Hair follicle dermal papilla cell (primary cell): Measurements from ENCODE around the genes LZIC, KIF1B, CASZ1 and NPPB.

GRCh38 chr1:9931874-9932240 is 11.3 kb downstream of the LZIC start:
- CAGE, long polyA plus RNA = no peak

DNA sequence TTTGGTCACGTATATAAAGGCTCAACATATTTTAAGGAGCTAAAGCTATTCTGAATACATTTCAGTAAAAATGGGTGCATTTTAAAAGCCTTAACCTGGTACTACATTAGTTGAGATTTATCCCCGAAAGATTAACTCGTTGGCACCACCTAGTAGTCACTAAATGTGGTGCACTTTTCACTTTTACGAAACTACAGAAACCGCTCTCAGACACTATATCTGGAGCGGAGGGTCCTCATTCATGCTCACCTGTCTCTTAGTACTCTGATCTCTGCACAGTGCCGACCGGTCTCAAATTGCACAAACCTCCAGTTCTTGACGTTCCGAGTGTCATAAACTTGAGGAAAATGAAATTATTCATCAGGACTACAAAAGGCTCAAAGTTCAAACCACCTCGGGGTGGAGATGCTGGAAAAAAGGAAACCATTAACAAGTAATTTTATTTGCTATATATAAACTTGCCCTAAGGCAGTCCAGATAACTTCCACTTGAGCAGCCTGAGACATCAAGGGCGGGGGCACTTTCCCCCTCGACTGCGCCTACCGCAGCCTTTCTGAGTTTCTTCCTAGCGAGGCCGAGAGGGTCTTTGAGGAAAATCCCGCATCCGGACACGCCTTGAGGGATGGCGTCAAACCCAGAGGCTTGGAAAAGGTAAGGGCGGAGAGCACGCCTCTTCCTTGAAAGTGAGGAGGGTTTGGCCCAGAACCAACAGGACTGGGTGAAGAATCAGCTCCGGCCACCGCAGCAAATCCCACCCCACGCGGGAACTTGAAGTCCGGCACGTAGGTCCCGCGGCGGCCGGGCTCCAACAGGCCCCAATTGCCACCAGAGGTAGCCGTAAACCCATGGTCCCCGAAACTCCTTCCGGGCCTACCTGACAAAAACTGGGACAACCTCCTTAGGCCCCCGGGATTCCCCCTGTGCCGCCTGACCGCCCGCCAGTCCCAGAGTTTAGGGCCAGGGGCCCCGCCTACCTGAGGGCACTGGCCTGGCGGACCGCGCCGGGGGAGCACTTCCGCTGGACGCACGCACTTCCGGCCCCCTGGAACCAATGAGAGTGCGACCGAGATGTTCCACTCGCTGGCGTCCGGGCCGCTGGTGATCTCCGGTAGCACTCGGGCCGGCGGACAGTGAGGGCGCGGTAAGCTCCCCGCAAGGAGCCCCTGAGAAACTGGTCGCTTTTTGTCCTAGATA is at the start of gene LZIC:
TSS of gene LZIC (minus strand) at position 1,017 of the 1,194 bp plus-strand sequence.
- CAGE, long polyA plus RNA = no peak

GRCh38 chr1:10210415-10210914 is at the start of gene KIF1B:
Gene KIF1B (plus strand): TSS chr1:10210570.
- CAGE, long polyA plus RNA = no peak

DNA sequence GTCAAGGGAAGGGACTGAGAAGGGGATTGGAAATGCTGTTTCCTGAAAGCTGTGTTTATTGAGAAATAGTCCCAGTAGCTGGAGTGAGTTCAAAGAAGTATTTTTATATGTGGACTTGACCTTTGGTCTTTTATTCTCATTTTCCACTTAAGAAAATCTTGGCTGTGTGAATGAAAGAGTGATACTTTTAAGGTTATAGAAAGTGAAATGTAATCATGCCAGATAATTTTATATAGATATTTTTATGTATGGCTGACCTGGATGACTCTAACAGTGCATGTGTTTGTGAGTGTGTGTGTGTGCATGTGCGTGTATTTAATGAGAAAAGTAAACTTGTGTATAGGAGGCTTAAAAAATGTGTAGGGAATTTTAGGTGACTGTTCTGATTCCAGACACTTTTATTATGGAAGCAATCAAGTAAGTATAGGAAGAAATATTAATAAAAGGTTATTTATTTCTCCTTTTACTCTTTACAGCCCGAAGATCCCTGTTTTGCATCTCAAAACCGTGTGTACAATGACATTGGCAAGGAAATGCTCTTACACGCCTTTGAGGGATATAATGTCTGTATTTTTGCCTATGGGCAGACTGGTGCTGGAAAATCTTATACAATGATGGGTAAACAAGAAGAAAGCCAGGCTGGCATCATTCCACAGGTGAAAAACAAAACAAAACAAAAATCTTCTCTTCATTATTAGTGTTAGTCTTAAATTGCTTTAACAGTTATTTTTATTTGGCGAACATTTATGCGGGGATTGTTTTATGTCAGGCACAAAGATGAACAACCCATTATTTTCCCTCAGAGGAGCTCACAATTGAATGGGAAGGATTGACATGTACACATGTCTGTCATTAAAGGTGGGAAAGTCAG is 47.9 kb downstream of the KIF1B start:
- CAGE, long polyA plus RNA = no peak

- CAGE, long polyA plus RNA = no peak
Observed at GRCh38 chr1:10573960-10575134, 99.6 kb downstream of the PEX14 start.

DNA sequence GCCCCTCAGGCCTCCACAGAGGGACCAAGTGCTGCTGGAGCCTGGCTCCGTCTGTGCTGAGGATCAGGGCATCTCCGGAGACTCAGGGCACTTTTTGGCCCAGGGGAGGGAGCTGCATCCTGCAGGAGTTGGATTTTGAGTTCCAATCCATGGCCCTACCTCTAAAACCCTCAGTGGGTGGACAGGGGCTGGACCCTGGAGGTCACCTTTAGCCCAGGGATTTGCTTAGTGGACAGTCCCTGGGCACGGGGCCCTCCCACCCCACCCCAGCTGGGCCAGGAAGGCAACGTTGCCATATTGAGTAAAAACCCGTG is 141.7 kb downstream of the CASZ1 start:
- CAGE, long polyA plus RNA = no peak

- CAGE, long polyA plus RNA = no peak
Observed at GRCh38 chr1:10774697-10775606, 21.5 kb downstream of the CASZ1 start.

DNA sequence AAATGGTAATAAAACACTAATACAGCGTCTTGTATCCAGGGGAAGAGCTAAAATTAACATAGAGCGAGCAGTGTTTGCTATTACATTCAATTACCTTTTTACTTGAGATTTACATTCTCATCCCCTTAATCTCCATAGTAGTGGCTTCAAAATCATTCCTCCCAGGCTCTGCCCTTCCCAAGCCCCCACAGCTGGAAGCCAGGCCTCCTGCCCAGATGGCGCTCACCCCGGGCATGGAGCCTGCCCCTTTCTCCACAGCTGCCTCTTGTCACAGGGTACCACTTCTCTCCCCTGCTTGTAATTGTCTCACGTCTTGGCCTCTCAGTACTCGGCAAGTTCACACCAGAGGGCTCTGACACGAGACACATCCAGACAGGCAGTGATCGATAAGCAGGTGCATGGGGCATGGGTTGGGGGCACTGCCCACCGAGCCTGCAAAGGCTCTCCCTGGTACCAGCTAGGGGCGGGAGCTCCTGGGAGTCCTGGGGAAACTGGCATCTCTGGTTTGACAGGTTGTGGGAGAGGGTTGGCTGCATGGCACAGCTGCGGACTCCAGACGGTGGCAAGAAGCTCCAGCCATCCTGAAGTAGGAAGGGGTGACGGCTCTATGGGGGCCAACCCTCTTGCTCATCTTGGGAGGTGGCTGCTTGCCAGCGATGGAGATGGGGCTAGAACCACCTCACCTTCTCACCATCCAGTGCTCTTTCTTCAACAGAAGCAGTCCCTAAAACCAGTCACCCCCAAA is 20.1 kb downstream of the CASZ1 start:
- CAGE, long polyA plus RNA = no peak

GRCh38 chr1:10777934-10778479 is 18.4 kb downstream of the CASZ1 start:
- CAGE, long polyA plus RNA = no peak

DNA sequence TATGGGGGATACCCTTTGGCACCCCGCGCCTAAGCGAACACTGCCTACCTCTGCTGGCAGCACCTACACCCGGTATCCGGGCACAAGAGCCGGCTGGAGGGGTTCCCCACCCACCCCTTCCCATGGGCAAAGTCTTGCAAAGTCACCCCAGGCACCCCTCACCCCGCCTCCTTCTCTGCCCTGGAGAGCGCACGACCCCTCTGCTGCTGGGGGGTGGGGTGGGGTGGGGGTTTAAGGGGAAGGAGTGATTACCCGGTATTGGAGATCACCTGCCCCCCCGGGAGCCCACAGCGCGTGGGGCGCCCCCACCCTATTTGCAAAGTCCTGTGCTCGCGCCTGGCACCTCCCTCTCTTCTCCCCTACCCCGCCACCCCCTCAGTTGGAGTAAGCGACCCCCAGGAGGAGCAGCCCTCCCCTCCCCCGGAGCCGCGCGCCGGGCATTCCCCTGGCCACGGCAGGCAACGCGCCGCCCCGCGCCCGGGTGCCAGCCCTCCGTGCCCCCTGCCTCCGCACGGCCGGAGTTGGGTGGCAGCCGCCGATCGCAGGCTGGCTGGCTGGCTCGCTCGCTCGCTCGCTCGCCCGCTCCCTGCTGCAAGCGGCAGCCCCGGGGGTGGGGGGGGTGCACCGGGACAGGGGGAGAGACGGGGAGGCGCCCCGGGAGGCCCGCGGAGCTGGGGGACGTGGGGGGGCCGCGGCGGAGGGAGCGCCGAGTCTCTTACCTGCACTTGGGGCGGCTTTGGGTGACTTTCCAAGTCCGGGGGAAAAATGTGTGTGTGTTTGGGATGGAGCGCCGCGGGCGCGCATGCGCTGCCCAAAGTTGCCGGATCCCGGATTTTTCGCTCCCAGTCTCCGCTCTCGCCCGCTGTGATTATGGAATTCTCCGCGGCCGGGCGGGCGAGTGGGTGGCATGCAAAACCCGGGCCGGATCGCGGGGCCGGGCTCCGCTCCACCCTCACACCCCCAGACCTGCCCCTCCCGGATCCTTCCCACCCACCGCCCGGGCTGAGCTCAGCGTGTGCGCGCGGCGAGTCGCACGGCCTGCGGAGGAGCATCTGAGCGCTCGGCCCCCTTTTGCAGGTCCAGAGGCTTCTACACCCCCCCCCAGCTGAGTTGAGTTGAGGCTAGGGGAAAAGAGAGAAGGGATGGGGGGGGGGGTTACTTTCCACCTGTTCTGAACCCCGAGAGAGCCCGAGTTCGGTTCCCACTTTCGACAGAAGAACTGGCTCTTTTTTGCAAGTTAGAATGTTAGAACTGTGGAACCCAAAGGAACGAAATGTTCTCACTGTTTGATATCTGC is at the start of gene CASZ1:
TSS of gene CASZ1 (minus strand) at position 802 of the 1,297 bp plus-strand sequence.
- CAGE, long polyA plus RNA = no peak

GRCh38 chr1:10818123-10818471 is 21.7 kb upstream of the CASZ1 start:
- CAGE, long polyA plus RNA = no peak

GRCh38 chr1:10900678-10901769 is 80.9 kb downstream of the C1orf127 start:
- CAGE, long polyA plus RNA = no peak

DNA sequence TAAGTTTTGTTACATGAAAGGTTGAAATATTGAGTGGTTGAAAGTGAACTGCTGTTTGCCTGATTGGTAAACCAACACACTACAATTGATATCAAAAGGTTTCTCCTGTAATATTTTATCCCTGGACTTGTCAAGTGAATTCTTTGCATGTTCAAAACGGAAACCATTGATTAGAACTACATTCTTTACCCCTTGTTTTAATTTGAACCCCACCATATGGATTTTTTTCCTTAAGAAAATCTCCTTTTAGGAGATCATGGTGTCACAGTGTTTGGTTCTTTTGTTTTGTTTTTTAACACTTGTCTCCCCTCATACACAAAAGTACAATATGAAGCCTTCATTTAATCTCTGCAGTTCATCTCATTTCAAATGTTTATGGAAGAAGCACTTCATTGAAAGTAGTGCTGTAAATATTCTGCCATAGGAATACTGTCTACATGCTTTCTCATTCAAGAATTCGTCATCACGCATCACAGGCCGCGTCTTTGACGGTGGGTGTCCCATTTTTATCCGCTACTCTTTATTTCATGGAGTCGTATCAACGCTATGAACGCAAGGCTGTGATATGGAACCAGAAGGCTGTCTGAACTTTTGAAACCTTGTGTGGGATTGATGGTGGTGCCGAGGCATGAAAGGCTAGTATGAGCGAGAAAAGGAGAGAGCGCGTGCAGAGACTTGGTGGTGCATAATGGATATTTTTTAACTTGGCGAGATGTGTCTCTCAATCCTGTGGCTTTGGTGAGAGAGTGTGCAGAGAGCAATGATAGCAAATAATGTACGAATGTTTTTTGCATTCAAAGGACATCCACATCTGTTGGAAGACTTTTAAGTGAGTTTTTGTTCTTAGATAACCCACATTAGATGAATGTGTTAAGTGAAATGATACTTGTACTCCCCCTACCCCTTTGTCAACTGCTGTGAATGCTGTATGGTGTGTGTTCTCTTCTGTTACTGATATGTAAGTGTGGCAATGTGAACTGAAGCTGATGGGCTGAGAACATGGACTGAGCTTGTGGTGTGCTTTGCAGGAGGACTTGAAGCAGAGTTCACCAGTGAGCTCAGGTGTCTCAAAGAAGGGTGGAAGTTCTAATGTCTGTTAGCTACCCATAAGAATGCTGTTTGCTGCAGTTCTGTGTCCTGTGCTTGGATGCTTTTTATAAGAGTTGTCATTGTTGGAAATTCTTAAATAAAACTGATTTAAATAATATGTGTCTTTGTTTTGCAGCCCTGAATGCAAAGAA is 10.8 kb downstream of the TARDBP start:
- CAGE, long polyA plus RNA = no peak

GRCh38 chr1:11031470-11031972 is 15.5 kb downstream of the MASP2 start:
- CAGE, long polyA plus RNA = no peak

- CAGE, long polyA plus RNA = no peak
Observed at GRCh38 chr1:11060640-11060795, 700 bp upstream of the SRM start.

- CAGE, long polyA plus RNA = no peak
Observed at GRCh38 chr1:11071544-11071915, 11.7 kb upstream of the SRM start.

DNA sequence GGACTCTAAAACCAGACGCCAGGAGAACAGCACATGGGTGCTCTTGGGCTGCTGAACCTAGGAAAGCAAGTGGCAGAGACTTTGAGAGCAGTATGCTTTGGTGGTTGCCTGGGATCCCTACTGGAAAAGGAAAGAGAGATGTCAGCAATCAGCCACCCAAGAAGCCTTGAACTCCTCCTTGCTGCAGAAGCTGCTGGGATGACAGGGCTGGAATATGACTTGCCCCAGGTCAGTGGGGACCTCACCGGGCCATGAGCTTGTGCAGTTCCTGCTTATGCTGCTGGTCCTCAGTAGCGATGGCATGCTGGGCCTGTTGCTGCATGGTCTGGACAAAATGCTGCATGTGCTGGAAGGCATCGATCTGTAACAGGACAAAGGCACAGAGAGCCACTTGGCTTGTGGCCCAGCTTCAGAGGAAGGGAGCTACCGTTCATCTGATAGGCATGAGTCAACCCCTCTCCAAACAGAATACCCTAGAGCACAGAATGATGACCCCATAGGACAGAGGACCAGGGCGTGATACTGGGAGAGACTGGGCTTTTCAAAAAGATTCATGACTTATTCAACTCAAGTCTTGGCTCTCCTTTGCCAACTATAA is 34.5 kb upstream of the EXOSC10 start:
- CAGE, long polyA plus RNA = no peak

DNA sequence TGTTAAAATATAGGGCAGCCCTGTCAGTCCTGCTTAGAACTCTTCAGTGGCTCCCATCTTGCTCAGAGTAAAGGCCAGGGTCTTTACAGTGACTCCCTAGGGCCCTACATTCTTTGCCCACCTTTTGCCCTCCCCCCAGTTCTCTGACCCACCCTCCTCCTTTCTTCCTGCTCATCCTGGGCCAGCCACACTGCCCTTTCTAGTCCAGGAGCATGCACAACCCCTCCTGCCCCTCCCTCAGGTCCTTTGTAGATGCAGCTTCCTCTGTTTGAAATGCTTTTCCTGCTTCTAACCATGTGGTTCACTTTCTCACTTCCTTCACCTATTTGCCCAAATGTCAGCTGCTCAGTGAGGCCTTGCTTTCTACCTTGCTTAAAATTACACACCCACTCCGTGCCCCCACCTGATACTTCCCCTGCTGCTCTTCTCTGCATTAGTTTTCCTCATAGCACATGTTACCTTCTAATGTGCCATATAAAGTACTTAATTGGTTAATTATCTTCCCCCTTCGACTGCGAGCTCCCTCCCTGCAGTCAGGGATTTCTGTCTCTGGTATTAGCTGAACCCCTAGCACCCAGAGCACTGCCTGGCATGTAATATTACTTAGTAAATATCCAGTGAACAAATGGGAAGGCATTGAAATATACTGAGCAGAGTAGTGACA is 8.0 kb downstream of the UBIAD1 start:
- CAGE, long polyA plus RNA = no peak

DNA sequence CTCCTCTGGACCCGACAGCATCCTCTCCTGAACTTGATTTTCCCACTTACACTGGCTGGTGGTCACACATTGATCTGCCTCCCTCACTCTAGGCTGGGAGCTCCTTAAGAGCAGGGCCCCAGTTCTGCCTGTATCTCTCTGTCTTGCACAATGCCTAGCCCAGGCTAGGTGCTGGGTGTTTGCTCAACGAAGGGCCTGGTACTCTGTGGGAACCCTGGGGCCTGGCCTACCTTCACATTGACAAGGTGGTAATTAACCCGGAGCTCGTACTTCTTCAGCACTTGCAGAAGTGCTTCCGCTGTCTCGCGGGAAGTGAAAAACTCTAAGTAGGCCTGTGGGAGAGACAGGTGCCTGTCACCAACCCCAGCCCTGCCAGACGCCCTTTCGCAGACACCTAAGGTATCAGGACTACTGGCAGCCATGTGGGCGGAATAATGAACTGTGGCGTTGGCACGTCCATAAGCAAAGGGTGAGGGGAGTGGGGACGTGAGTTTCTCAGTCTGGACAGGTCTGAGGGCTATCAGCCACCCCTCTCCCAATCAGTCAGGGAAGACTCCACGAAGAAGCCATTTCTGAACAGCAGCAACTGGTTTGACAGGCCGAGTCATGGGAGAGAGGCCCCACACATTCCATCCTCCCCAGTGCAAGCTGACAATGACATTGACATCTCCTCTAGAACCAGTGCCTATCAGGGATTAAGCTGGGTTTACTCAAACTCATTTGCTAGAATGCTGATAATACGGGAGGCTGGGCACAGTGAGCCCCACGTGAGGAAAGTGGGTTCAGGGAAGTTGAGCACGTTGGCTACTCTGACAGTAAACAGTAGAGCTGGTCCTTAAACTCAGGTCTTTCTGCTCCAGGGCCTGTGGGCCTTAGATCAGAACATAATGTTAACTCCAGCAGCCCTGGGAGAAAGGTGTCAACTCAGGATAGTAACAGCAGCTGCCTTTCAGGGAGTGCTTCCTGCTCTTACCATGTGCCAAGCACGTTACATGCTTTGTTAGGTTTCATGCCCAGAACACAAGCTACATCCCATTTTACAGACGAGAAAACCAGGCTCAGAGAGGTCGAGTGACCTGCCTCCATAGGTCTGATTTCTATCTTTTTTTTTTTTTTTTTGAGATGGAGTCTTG is 13.3 kb downstream of the MTHFR start:
- CAGE, long polyA plus RNA = no peak

DNA sequence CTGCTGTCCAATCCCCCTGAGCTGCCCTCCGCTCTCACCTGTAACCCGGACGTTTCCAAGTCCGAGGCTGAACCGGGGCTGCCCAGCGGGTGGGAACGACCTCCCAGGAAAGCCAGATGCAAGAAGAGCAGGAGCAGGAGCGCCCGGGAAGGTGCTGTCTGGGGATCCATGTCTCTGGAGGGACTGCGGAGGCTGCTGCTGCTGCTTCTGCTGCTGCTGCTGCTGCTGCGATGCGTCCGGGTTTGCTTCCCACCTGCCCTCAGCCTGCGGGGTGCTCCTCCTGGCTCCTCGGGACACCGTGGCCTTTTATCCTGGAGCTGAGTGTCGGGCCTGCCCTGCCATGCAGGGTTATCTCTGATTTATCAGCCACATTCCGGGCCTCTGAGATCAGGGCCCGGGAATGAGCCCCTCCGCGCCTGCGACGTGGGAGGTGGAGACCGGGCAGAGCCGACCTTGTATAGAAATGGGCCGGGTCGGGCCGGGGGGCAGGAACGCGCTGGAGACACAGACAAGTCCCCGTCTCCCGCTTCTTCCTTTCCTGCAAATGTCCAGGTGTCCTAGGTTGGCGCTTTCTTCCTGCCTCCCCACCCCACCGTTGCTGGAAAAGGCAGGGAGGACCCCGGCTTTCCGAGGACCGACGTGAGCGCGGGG is at the start of gene NPPB:
TSS of gene NPPB (minus strand) at position 282 of the 651 bp plus-strand sequence.
- CAGE, long polyA plus RNA = no peak